Vein endothelial cell (primary cell): ENCODE measurements around the genes CAMKMT and SIX2.

DNA sequence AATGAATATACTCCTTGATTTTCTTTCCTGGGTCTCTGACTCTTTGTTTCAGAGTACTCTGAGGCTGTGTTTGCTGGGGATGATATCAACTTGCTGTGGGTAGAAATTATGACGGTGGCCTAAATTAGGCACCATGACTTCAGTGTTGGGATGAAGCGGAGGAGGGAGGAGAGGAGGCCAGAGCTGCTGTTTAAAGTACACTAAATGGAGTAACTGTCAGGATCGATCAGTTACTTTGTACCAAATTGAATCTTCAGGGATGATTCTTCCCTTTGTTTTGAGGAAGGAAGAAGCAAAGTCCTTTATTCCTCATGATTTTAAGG lies 65.4 kb upstream of the PPM1B start:
- CAGE, long polyA plus RNA, result no peak

DNA sequence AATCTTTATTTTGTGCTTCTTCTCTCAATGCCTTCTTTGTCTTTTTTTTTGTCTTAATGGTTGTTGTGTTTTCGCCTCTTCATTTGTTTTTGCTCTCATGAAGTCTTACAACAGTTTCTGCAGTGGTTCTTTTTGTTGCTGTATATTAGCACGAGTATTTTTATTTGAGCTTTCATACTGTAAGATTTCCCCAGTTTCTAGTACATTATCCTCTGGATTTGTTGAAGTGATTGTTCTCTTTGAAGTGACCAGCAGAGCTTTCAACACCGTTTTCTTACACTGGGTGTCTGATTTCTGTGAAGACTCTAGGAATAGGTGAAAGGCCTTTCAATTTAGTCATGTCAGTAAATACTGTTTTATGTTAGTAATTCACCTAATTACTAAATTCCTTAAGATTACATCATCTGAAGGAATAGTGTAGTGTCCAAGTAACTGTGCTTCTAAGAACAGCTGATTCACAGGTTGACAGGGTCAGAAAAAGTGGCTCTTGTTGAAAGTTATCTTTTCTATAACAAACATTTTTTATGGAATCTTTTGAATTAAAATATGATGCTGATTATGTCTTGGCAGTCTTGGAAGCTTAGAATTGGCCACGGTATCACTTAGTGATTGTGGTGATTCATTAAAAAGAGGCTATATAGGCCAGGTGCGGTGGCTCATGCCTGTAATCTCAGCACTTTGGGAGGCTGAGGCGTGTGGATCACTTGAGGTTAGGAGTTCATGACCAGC lies 2.4 kb downstream of the PPM1B start:
- CAGE, long polyA plus RNA, result no peak

GRCh38 chr2:44181052-44181678 lies 12.5 kb downstream of the PPM1B start:
- CAGE, long polyA plus RNA, result no peak

DNA sequence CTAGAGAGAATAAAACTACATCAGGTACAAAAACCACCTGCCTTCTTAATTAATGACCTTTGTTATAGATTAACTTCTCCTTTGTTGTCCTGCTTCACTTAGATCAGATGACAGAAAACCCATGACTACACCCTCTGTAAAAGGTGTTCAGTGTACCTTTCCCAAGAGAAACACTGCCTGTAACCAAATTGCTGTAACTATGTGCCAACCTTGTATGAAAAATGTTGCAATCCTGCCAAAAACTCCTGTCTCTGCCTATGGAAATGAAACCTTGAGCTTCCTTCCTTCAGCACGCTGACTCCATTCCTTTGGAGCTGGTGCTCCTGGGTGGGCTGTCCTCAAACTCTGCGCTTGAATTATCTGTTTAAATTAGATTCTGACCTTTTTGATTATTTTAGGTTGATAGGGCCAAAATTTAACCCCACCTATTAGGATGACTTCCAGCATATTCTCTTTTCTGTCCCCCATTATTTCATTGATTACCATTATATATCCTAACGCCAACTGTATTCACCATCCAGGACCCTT lies 29.6 kb upstream of the SLC3A1 start:
- CAGE, long polyA plus RNA, result no peak

- CAGE, long polyA plus RNA, result no peak
These were observed at the start of gene CAMKMT for GRCh38 chr2:44361324-44362371. Gene CAMKMT, plus strand, starts transcription at chr2:44361947.

DNA sequence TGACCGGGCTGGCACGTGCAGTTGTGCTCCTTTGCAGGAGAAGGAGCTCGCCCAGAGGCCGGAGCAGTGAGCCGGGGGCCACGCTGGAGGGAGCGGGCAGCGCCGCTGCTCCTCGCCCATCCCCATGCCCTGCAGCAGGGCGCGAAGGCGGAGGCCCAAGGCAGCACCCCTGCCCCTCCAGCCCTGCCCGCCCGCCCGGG lies 173.1 kb upstream of the SIX3 start:
- CAGE, long polyA plus RNA, result no peak

DNA sequence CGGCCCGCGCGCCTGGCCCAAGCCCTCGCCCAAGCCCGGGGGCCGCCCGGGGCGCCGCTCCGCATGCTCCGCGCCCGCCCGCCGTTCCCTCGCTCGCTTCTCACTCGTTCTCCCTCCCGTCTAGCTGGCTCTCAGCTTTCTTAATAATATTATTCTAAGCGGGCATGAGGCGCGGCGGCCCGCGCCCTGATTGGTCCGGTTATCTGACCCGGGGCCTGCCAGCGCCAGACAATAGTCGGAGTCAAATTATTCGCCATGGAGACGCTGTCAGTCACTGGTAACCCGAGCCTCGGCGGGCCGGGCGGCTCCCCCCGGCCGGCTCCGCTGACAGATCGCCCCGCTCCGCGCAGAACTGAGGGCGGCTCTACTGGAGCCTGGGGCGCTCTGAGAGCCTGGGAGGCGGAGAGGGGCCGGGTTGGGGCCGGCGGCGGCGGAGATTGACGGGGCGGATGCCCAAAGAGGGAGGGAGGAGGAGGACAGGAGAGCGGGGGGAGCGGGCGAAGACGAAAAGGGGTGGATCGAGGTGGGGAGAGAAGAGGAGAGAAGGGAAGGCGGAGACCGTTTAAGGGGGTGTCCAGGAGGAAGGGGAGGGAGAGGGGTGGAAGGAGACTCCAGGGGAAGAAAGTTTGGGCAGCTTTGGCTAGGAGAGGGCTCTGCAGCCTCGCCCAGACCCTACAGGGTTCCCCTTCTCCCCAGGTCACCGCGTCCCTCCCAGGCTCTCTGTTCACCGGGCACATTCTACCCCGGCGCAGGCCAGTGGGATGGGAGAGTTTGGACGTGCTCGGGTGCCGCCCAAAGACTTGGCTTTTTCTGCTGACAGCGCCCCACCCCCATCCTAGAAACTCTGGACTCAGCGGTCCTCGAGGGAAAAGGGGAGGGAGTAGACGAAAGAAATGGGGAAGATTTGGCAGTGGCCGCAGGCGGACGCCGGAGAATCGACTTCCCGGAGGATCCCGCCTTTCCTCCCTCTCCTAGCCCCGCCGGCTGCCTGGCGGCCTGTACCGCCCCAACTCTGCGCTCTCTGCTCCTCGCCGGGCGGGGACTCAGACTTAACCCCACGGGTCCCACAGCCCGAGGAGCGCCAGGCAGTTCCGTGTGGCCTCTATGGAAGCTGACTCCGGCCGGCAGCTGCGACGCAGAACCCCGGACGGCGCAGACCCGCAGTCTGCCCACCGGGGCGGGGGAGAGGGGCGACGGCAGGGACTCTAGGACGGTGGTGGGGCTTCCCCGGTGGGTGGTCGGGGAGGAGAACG lies at the start of gene SIX2:
TSS of gene SIX2 (minus strand) at position 142 of the 1,253 bp plus-strand sequence.
- CAGE, long polyA plus RNA, result no peak

GRCh38 chr2:45192592-45192803 lies 183.2 kb upstream of the SIX2 start:
- CAGE, long polyA plus RNA, result no peak

DNA sequence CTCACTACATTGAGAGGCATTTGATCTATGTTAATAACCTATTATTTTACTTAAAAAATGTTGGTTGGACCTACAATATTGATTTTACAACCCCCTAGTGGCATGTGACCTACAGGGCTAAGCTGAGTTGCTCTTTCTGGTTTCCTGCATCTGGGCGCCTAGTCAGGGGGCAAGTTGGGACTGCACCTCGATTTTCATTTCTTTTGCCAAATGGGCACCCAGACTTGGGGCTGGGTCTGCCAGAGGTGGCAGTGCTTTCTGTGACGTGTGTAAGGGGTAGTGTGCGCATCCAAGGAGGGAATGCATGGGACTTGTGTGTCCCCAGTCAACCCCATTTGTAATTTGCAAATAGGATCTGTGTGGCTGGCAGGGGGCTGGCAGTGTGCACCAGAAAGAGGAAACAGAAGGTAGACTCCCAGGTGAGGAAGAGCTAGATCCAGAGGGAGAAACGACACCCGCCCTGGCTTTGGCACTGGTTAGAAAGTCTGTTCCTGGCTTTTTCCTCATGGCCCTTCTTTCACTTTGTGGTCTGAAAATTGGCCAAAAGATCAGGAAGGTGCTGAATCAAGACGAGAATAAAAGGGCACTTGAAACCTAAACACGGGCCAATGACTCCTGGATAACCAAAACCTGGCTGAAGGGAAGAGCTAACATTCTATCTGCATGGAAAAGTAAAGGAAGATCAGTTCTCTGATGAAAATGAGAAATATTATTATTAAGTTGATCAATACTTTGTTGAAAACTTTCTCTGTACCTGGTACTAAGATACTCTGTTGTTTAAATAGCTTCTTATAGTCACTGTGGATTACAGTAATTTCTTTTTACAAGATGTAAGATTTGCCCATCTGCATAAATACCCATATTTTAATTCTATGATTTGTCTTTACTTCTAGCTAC lies 33.3 kb downstream of the PRKCE start:
- CAGE, long polyA plus RNA, result no peak

- CAGE, long polyA plus RNA, result no peak
These were observed 40.8 kb downstream of the PRKCE start for GRCh38 chr2:45692235-45692713.

DNA sequence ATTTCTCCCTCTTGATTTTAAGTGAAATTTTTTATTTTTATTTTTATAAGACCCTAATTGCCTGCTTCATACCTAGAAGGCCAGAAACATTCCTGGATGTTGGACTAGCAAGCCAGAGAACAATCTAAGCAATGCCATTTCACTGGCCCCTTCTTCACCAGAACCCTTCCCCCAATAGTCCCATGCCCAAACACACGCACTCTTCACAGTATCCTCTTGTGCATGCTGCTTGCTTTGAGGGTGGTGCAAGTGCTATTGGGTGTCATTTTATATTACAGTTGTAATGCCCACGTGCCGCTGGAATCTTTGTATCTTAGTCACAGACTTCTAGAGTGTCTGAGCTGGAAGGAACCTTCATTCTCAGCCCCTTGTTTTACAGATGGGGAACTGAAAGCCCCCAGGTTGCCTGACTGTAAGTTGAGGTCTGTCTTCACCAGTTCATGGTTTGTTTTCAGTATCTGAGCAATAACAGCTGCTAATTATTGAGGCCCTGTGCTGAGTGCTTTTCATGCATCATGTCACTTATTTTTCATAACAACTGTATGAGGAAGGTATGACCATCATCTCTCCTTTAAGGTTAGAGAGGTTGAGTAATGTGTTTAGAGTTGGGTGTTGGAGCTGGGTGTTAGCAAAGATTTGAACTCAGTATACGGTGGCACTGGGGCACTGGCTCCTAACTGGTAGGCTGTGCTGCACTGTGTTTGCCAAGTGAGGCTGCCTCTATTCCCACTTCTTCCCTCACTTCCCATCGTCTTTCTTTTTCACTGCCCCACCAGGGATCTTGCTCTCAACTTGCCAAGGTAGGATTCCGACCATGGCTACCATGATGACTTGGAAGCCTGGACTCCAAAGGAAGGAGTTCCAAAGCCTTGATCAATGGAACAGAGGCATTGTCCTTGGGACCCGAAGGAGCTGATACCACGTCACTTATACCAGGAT lies 77.1 kb downstream of the PRKCE start:
- CAGE, long polyA plus RNA, result no peak

DNA sequence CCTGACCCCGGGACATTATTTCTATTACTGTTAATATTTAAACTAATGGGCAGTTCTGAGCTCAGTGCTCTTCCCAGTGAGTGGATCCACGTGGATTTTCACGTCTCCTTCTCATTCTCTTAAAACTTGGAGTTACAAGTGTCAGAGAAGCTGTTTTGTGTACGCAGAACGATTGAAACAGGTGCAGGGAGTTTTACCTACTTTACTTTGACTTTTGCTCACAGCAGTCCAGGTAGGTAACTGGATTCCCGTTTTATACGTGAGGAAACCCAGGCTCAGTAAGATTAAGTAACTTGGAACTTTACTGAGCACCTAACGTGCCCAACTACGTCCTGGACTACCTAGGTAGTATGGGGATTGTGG lies 127.3 kb downstream of the PRKCE start:
- CAGE, long polyA plus RNA, result no peak

- CAGE, long polyA plus RNA, result no peak
These were observed 172.2 kb downstream of the PRKCE start for GRCh38 chr2:45823546-45824184.

GRCh38 chr2:45904038-45904852 lies 252.8 kb downstream of the PRKCE start:
- CAGE, long polyA plus RNA, result no peak

GRCh38 chr2:45922410-45922931 lies 271.0 kb downstream of the PRKCE start:
- CAGE, long polyA plus RNA, result no peak

DNA sequence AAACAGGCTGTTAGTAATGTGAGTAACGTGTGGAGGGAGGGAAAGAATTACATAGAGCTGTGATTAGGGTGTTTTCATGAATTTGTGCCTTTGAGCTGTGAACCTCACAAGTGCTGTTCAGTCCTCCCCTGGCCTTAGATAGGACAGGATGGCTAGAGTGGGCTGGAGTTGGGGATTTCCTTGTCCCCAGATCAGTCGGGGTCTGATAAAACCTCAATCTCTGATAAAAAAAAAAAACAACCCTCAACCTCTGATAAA lies 297.0 kb upstream of the EPAS1 start:
- CAGE, long polyA plus RNA, result no peak

GRCh38 chr2:46032140-46032658 lies 265.0 kb upstream of the EPAS1 start:
- CAGE, long polyA plus RNA, result no peak

GRCh38 chr2:46090839-46091614 lies 206.2 kb upstream of the EPAS1 start:
- CAGE, long polyA plus RNA, result no peak

GRCh38 chr2:46177116-46177876 lies 119.9 kb upstream of the EPAS1 start:
- CAGE, long polyA plus RNA, result no peak

DNA sequence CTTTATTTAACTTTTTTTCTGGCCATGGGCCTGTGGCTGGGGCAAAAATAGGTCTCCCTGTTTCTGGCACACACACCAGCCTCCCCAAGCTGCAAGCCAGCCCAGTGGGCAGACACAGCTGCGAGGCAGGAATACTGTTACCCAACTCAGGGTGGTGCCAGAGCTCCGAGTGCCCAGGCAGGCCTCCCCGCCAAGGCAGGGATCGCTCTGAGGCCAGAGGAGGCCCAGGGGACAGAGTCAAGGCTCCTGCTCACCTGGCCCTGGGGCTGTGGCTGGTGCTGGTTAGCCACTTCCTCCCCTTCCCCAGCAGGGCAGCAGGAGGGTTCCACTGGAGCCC lies 67.1 kb upstream of the EPAS1 start:
- CAGE, long polyA plus RNA, result no peak